Metanephros (tissue), 2 donors: ENCODE measurements around a stretch of chr18.

- RAMPAGE, long total RNA: no peak
Observed at GRCh38 chr18:76409852-76410620, 85.0 kb downstream of the ZNF516 start.

GRCh38 chr18:76521706-76522785, 27.0 kb upstream of the ZNF516 start:
- RAMPAGE, long total RNA: no peak

GRCh38 chr18:76559239-76559624, 64.2 kb upstream of the ZNF516 start:
- RAMPAGE, long total RNA: no peak

GRCh38 chr18:76697021-76698192, 125.0 kb upstream of the ZNF236 start:
- RAMPAGE, long total RNA: no peak

DNA sequence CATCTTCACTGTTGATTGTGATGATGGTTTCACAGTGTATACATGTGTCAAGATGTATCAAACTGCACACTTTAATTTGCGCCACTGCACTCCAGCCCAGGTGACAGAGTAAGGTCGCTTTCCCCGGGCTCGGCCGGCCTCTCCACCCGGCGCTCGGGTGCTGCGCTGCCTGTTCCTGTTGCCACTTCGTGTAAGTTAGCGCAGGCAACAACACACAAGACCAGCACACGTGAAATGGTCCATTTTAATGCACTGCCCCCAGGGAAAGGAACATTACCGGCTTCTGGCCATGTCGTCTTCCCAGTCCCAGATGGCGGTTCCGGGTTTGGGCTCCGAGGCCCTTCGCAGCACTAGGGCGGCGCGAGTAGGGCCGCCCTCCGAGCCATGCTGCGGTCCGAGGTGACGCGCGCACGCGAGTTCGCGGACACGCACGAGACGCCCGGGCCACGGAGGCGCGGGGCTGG, 586 bp upstream of the ZNF236 start:
- RAMPAGE, long total RNA: no peak

DNA sequence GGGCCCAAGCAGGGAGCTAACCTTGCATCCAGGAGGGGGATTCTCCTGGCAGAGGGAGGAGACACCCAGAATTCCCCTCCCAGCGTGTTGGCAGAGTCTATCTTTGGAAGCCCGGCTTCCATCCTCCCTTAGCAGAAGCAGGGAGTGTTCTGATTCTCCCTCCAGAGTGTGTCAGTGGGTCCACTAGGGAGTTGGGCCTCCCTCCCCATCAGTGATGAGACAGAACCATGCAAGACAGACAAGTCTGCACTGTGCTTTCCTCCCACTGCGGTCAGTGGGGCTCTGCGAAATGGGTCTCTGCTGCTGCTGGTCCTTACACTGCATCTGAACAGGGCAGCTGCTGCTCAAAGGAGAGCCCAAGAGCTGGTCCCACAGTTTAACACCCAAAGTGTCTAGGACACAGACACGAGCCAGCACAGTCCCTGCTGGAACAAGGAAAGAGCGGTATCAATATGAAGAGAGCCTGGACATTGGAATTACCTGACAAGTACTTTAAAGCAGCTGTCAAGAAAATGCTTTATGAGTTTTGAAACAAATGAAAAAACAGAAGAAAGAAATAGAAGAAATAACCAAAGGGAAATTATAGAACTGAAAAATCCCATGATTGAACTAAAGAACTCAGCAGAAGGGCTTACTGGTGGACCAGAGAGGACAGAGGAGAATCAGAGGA, 40.2 kb downstream of the ZNF236 start:
- RAMPAGE, long total RNA: no peak

GRCh38 chr18:76965595-76966188, 143.3 kb downstream of the ZNF236 start:
- RAMPAGE, long total RNA: no peak

GRCh38 chr18:77012792-77013124, 119.8 kb downstream of the MBP start:
- RAMPAGE, long total RNA: no peak

DNA sequence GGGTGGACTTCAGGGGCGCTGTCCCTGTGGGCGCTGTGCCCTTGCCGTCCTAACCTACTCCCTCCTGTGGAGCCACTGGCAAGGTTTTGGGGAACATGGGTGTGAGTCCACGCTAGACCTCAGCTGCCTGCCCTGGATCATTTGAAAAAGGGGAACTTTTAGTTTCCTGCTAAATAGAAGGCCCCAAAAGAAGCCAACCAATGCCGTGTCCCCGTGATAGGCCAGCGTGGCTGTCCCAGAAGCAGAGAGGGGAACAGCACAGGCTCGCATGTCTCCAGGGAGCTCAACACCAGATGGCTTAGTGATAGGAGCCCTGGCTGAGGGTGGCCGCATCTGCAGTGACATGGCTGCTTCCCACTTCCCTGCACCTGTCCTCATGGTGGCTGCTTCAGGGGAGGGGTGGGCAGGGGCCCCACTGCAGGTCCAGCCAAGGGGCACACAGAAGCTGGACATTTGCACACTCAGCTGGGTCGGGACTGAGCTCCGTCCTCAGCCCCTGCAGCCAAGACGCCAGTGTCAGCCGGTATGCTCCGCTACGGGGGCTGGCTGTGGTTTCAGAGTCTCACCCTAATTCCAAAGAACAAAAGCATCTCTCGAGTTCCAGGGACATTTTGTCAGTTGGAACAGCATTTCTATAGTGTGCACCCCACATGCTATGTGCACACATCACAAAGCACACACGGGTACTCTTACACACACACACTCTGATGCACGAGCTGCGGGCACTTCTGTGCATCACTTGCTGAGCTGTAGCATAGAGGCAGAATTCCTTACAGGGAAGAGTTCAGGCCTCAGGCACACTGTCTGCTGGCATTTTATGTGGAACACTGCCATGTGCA, 79.5 kb downstream of the MBP start:
- RAMPAGE, long total RNA: no peak

GRCh38 chr18:77062153-77063173, 70.1 kb downstream of the MBP start:
- RAMPAGE, long total RNA: no peak

DNA sequence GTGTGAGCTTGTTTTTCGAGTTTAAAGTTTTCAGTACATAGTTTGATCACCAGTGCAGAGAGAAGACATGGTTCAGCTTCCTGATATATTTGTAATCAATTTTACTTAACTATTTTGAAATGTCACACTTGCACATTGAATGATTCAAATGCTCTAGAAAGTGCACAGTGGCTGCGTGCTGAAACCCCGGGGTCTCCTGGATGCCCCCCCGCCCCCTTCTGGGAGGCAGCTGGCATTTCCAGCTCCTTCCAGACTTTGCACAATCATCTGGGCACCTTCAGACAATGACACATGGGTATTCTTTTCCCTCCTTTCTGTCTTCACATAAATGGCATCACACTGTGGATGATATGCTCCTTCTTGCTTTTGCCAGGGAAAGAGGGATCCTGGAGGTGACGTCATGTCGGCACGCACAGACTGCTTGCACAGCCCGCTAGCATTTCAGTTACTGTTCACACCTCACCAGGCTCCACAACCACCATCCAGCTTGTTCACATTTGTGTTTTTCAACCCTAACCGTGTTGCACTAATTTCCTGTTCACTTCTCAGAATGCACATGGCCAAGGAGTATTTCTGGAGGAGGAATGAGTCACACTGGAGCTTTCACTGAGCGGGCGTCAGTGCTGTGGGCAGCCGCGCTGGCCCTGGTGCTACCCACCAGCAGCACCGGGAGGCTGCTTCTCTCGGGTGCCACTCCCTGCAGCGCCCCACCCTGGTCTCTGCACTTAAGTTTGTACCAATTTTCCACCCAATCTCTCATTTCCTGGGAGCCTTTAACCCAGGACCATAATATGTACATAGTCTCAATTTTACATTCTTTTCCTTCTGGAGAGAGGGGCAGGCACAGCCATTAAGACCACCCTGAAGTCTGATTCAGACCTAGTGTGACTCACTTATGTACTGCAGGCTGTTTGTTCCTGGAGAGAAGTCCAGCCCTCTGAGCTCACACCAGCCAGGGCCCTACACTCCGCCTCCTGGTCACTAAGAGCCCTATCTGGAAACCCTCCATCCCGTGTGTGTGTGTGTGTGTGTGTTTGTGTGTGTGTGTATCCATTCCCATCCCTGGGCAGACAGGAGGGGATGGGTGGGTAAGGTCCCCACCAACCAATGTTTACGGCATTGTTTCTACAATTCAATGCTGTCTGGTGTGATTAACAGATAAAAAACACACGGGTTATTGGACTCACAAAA, 65.2 kb downstream of the MBP start:
- RAMPAGE, long total RNA: no peak

DNA sequence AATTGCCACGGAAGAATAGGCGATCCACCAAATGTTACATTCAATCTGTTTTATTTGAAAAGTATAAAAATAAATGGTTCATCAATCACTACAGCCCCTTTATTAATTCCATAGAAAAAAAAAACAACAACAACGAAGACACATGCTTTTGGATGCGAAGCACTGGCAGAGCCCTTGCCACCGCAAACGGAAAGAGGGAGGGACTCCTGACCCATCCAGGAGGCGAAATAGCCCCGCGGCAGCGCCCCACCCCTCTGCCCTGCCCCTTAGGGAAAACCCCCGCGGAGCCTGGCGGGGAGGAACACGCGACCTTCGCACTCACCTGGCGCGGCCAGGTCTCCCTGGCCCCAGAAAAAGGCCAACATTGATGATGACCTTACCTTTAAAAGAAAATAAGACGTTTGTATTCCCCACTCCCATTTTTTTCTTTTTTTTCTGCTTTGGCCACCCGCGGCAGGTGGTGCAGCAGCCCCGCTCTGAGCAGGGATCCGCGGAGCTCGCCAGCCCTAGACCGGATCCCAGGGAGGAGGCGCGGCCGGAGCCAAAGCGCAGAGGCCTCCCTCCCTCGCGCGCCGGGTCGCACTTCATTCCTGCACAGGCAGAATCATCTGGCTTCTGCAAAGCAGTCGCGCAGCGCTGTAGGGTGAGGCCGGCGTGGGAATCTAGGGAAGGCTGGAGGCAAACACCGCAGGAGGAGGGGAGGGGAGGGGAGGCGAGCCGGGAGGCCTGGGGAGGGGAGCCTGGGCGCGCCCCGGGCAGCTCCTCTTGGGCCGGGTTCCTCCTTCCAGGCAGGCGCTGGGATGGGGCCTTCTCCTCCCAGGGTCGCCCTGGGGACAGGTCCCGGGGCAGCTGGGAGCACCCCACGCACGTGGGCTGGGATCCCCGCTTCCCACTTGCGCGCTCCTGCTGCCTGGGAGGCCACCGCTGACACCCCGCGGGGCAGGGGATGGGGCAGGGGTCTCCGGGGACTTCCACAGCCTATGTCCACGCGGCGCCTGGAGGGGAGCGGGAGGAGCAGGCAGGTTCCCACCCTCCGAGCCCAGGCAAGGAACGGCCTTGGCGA, 45.3 kb downstream of the MBP start:
- RAMPAGE, long total RNA: no peak

GRCh38 chr18:77104633-77105531, 27.7 kb downstream of the MBP start:
- RAMPAGE, long total RNA: no peak

DNA sequence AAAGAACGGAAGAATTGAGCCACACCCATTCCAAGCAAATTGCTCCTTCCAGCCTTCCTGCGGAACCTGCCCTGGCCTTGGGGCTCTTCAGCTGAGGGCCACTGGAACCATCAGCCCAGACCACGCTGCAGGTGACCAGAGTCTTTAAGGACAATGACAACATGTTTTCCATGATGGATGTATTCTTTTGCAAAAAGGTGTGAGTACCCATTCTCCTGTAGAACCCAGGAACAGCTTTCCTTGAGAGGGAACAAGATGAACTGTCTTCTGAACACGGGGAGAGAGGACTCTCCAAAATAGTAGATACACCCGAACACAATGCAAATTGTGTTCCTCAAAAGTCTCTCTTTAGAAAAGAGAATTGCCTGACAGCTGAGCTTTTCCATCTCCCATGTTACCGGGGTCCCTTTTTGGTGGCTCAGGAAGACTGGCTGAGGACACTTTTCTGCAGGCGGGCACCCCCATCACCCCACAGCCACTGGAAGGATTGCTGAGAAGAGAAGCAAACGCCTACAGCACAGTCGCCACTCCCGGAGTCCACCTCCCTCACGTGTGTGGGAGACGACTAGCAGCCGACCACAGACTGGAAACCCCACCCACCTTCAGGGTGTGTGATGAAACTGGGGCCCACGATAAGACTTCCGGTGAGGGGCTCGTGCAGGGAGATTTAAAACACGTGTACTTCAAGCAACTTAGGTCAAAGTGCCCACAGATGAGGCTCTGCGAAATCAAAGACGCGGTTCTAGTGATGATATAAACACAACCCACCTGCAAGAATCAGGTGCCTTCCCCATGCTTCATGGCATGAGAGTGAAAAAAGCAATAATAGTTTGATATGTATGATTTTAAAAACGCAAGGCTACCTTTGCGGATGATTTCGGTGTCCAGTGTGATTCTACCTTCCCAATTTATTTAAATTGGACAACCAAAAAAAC, 26.4 kb downstream of the MBP start:
- RAMPAGE, long total RNA: no peak

- RAMPAGE, long total RNA: no peak
Observed at GRCh38 chr18:77115392-77115804, 17.2 kb downstream of the MBP start.

- RAMPAGE, long total RNA: no peak
Observed at GRCh38 chr18:78580899-78581131, 398.8 kb upstream of the SALL3 start.

- RAMPAGE, long total RNA: no peak
Observed at GRCh38 chr18:78734435-78734721, 245.2 kb upstream of the SALL3 start.

DNA sequence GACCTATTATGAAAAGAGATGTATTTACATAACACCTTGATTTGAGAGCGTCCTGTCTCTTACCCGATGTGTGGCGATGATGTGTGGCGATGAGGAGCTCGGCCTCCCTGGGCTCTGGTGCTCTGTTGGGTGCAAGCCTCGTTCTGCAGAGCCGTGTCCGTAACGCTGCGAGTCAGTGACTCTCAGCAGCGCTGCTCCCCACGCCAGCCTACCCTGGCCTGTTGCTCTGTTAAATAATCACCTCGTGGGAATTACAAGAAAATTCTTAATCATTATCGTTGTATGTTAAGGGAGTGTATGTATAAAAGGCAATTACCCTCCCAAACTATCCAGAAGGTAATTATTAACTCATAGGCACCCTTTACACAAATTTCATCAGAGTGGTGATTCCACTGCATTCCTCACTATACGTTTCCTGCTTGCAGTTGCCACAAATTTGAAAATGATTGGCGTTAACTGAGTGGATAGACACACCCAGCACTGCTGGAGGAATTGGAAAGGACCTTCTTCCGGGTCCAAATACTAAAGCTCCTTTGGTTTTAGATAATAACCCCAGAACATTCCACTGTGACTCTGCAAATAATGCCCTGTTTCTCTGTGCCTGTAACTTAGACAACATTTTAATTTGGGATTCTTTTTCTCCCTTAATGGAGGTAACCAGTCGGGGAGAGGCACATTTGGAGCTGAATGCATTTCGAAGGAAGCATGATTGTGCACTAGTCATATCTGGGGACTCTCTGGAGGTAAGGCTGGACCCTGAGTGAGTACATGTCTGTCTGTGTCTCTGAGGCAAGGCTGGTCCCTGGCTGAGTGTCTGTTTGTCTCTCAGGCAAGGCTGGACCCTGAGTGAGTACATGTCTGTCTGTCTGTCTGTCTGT, 51.9 kb upstream of the NFATC1 start:
- RAMPAGE, long total RNA: no peak

- RAMPAGE, long total RNA: no peak
Observed at GRCh38 chr18:79371324-79372063, 24.2 kb upstream of the NFATC1 start.

DNA sequence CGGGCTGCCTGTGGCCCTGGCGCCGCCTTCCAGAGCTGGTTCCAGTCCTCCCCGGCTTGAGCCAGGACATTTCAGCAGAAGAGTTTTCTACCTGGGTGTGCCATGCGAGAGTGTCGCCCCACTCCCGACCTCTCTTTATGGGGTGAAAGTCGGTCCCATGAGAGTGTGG, 5.7 kb downstream of the NFATC1 start:
- RAMPAGE, long total RNA: no peak